Uterus (tissue), 7 donors: ENCODE measurements around a stretch of chr6.

GRCh38 chr6:33777225-33777675, 11.7 kb downstream of the LEMD2 start:
- PRO-cap, 4 experiments, result no peak in any of the 4 experiments
- RAMPAGE, long total RNA, 2 experiments, result no peak in any of the 2 experiments
- RRBS, result 67% methylated on average over 1 of the region's 10 CpGs

DNA sequence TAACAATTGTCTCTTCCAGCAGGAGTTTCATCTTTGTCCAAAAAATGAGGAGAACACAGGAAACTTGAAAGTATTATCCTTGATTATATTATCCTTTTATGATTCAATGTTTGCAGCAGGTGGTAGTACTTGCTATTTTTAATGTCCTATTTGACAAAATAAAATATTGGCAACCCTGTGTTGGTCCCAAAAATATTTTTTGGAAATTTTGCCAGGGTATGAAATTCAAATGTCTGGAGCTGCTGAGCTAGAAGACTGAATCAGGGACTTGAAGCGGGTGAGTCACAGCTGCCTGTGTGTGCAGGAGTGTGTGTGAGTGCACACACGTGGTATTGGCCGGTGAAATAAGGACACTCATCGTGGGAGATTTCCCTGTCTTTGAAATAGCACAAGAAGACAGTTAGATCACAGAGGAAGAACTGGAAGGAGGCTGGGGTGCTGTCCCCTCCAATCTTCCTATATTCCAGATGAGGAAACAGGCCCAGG, 123.7 kb upstream of the MLN start:
- PRO-cap, 4 experiments, result peak in 3 of 4 experiments; most common plus-strand start position 410 of the sequence (in 3); most common minus-strand start position 262 of the sequence (in 1)
- RAMPAGE, long total RNA, 2 experiments, result no peak in any of the 2 experiments
- RRBS, result no CpG with 5 or more reads among the region's 4 CpGs

DNA sequence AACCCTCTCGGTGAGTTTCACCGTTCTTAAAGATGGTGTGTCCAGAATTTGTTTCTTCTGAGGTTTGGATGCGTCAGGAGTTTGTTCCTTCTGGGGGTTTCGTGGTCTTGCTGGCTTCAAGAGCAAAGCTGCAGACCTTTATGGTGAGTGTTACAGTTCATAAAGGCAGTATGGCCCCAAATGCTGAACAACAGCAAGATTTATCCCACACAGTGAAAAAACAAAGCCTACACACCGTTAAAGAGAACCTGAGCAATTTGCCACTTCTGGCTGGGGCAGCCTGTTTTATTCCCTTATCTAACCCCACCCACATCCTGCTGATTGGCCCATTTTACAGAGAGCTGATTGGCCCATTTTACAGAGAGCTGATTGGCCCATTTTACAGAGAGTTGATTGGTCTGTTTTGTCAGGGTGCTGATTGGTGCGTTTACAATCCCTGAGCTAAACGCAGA, 129.4 kb downstream of the GRM4 start:
- PRO-cap, 4 experiments, result no peak in any of the 4 experiments
- RAMPAGE, long total RNA, 2 experiments, result no peak in any of the 2 experiments
- RRBS, result no CpG with 5 or more reads among the region's 7 CpGs

DNA sequence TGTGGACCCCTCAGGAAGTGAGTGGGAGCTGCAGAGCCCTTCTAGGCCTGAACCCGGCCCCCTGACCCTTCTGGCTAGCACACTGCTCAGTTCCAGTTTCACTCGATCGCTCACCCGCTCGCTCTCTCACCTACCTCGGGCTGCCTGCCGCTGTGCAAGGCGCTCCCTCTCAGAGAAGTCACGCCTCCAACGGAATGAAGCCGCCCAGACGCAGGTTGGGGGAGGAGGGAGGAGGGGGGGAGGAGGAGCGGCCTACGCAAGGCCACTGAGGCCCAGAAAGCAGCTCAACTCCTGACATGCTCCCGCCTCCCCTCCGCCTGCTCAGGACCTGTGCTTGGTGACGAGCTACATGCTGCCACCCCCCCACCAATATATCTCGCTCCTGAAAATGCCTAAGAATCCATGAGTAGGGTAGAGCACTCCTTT, 3.3 kb downstream of the GRM4 start:
- PRO-cap, 4 experiments, result no peak in any of the 4 experiments
- RAMPAGE, long total RNA, 2 experiments, result no peak in any of the 2 experiments
- RRBS, result no CpG with 5 or more reads among the region's 18 CpGs

DNA sequence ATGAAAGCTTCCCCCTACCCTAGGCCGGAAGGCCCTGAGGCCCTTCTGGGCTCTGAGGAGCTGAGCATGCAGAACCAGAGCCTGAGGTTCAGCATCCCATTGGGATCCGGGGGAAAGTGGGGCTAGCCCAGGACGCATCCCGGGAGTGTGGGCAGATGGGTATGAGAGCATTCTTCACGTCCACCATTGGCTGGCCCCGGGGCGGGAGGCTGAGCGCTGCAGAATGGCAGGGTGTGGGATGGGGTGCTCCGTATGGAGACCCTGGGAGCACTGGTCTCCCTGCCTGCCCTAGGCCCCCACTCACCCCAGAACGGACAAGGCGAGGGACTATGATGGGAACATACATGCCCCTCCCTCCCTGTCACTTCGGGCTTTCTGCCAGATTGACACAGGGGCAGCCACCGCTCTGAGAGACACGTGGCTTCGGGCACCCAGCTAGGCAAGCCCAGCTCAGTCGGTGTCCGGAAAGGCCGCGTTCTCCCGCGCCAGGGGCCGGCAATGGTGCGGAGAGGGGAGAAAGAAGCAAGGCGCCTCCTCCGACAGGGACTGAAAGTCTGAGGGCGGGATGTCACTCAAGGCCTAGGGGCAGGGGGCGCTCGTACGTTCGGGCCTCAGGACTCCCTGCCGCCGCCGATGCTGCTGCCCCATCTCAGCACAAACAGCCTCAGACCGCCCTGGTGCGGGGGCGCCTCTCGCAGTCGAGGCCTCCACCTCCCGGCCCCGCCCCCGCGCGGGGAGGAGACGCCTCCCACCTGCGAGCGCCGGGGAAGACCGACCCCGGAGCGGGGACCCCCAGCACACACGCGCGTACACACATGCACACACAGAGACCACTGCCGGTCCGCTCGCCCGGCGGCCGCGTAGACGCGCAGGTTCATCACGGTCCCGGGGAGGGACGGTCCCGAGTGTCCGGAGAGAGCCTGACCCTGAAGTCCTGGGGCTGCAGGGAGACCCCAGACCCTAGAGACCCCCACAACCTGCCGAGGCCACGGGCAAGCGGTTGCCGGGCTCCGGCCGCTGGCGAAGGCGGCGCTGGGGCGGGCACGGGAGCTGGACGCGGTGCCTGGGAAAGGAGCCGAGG, 2.0 kb downstream of the GRM4 start:
- PRO-cap, 4 experiments, result no peak in any of the 4 experiments
- RAMPAGE, long total RNA, 2 experiments, result no peak in any of the 2 experiments
- RRBS, result 3% methylated on average over 40 of the region's 81 CpGs

DNA sequence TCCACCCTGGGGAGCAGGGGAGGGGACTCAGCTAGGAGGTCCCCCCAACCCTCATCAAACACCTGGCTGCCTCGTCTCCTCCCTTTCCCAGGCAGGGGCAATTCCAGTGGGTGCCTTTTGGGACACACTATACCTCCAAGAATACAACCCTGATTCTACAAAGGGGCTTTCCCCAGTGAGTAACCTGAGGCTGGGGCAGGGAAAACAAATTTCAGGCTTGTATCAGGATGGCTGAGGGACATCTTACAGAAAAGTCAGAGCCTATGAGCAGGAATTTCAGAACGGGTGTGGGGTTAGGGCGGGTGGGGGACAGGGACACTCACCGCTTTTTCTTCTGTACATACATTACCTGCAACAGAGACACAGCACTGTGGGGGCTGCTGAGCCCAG, 1.7 kb downstream of the SMIM29 start:
- PRO-cap, 4 experiments, result no peak in any of the 4 experiments
- RAMPAGE, long total RNA, 2 experiments, result no peak in any of the 2 experiments
- RRBS, result no CpG with 5 or more reads among the region's 4 CpGs

DNA sequence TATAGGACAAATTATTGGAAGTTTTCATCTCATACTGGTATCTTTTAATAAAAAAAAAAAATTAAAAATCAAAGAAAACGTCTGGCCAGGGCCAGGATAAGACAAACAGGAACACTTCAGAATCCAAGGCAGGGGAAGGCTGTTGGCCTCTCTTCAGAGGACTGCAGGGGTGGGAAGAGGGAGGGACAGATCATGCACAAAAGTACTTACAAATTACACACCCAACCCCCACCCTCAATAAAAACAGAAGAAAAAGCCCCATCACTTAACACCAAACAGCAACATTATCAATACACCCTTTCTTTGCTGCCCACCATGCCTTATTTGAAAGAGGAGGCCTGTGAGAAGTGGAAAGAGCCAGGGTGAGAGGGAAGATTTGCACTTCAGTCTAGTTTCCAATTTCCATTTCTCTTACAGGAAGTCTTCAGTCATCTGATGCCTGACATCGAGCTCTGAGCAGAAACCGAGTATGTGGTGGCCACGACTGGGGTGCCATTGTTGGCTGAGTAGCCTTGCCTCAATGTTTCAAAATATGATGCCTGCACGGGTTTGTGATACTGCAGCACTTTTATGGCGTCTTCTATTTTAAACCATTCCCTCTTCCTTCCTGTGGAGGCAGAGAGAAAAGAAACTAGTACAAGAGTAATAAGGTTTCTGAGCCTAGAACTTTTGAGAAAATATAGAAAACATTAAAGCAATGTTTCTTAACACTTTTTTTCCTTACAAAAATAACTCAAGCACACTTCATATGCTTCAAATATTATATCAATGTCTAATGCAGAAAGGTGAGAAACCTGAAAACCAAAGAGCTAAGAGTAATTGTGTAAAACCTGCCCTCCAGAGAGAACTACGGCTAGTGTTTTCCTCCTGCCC, 39.8 kb upstream of the SMIM29 start:
- PRO-cap, 4 experiments, result no peak in any of the 4 experiments
- RAMPAGE, long total RNA, 2 experiments, result no peak in any of the 2 experiments
- RRBS, result no CpG with 5 or more reads among the region's 7 CpGs

GRCh38 chr6:34301307-34302171, 52.7 kb upstream of the SMIM29 start:
- PRO-cap, 4 experiments, result no peak in any of the 4 experiments
- RAMPAGE, long total RNA, 2 experiments, result no peak in any of the 2 experiments
- RRBS, result no CpG with 5 or more reads among the region's 3 CpGs

DNA sequence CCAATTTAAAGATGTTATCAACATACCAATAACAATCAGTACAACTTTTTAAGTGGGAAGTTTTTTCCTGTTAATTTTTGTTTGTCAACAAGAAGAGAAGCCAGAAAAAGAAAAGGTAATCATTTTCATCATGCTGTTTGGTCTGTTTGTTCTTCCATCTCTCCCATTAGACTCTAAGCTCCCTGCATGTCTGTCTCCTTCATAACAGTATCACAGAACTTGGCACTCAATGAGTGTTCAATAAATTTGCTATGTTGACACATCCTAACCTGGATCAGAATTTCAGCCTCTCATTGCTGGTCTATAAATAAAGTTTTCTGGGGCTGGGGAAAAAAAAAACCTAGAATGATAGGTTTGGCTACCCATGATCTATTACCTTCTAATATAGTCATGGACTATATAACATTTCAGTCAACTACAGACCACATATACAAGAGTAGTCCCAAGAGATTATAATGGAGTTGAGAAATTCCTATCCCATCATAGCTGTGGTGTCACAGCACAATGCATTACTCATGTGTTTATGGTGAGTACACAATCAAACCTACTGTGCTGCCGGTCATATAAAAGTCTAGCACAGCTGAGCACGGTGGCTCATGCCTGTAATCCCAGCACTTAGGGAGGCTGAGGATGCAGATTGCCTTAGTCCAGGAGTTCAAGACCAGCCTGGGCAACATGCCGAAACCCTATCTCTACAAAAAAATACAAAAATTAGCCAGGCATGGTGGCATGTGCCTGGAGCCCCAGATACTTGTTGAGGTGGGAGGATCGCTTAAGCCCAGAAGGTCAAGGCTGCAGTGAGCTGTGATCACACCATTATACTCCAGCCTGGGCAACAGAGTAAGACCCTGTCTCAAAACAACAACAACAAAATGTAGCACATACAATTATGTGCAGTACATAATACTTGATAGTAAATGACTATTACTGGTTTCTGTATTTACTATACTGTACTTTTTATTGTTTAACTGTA, 5.9 kb downstream of the NUDT3 start:
- PRO-cap, 4 experiments, result no peak in any of the 4 experiments
- RAMPAGE, long total RNA, 2 experiments, result no peak in any of the 2 experiments
- RRBS, result no CpG with 5 or more reads among the region's 4 CpGs

- PRO-cap, 4 experiments, result no peak in any of the 4 experiments
- RAMPAGE, long total RNA, 2 experiments, result no peak in any of the 2 experiments
- RRBS, result 52% methylated on average over 3 of the region's 7 CpGs
Observed at GRCh38 chr6:34393577-34394076, 1.2 kb upstream of the NUDT3 start.

GRCh38 chr6:34424493-34424871, 1.4 kb downstream of the RPS10 start:
- PRO-cap, 4 experiments, result no peak in any of the 4 experiments
- RAMPAGE, long total RNA, 2 experiments, result no peak in any of the 2 experiments
- RRBS, result no CpG with 5 or more reads among the region's 9 CpGs

DNA sequence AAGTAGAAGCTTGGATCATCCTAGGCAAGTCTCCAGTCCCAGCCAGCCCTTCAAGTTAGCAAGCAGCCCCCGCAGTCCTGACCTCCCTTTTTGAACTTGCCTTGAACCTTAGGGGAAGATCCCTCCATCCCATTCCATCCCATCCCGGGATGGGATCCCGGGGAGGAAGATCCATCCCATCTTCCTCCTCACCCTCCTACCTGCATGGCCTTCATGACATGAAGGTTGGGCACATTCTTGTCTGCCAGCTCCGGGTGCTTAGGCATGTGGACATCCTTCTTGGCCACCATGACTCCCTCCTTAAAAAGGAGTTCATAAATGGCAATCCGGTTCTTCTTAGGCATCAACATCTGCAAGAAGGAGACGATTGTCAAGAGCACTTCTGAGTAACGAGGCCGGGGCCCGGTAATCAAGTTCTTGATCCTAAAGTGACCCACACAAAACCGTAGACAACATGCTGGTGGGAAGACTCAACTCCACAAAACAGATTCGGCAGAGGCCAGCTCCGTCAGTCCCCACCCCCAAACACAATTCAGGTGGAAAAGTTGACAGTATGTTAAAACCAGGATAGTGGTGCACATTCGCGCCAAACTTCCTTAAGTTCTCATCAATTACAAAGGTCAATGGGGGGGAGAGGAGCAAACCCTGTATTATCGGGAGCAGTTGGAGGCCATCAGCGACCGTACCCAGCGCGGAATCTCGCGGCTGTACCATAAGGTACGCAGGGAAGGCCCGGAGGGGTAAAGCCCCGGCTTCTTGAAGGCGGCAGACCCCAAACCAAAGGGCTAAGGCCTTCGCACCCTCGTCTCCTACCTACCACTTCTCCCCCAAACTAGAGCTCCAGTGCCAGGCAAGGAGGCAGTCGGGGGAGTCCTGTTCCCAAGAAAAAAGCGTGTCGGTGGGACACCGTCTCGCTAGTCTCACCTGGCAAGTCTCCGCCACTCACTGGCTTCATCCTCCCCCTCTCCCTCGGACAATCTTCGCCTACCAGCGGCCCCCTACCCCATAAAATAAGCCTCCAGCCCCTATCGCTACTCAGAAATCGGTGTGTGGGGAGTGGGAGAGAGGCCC, 662 bp downstream of the RPS10 start:
- PRO-cap, 4 experiments, result no peak in any of the 4 experiments
- RAMPAGE, long total RNA, 2 experiments, result no peak in any of the 2 experiments
- RRBS, result 11% methylated on average over 5 of the region's 38 CpGs

DNA sequence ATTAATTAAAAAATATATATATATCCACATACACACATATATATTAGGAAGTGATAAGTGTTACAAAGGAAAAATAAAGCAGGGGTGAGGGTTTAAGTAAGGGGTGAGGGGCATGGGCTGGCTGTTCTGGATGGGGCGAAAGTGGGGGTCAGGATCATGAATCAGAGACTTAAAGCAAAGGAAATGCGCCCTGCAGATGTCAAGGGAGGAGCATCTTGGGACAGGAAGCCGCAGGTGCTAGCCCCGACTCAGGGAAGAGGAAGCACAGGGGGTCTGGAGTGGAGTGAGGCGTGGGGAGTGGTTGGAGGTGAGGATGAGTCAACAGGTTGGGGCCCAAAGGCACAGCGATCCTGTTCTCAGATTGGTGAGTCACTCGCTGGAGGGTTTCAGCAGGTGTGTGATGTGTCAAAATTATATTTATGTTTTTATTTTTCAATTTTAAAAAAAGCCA, 18.9 kb downstream of the PACSIN1 start:
- PRO-cap, 4 experiments, result no peak in any of the 4 experiments
- RAMPAGE, long total RNA, 2 experiments, result no peak in any of the 2 experiments
- RRBS, result no CpG with 5 or more reads among the region's 7 CpGs

DNA sequence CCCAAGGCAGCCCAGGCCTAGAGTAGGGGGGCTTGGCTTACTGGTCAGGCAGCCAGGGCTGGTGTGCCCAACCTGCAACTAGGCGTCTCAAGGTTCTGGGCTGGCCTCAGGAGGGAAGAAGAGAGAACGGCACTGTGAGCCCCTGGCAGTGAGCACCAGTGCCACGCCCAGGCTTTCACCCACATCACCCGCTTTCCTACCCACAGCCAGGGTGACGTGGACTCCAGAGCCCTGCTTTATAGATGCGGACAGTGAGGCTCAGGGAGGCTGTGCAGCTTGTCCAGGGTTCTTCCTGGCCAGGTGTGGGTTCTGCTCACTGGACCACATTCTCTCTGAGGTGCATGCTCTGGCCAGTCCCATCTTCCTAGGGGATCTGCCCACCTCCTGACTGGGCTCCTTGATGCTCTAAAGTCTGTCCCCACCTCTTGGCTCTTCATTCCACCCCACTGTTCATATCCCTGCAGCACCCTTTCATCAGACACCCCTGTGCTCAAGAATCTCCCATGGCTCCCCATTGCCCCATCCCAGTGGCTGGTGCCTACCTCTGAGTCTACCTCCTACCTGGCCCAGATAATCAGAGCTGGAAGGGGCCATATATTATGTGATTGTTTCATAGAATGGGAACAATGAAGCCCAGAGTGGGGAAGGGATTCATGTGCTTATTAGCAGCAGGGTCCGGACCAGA, 8.0 kb downstream of the SPDEF start:
- PRO-cap, 4 experiments, result no peak in any of the 4 experiments
- RAMPAGE, long total RNA, 2 experiments, result no peak in any of the 2 experiments
- RRBS, result no CpG with 5 or more reads among the region's 7 CpGs

DNA sequence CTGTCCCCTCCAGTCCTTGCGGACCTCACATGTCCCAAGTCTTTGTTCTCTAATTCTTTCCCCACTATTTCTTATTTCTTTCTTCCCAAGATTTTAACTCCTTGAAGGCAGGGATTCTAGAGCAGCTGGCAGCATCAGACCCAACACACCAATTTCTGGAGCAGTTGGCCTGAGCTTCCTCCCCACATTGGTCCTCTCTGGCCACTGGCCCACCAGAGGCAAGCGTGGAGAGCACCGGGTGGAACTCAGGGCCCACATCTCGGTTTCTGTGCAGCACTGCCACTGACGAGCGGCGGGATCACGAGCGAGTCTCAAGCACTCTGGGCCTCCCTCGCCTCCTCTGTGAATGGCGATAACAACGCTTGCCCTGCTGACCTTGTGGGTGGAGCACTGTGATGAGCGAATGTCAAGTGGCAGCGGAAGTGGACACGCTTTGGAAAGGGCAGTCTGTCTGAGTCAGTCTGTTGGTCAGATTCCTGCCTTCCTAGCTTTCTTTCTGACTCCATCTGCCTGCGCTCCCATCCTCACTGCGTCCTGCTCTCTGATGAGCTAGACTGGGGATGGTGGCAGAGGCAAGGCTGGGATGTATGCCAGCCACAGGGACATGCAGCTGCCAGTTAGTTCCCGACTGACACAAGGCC, 4.3 kb upstream of the SPDEF start:
- PRO-cap, 4 experiments, result no peak in any of the 4 experiments
- RAMPAGE, long total RNA, 2 experiments, result no peak in any of the 2 experiments
- RRBS, result no CpG with 5 or more reads among the region's 18 CpGs

DNA sequence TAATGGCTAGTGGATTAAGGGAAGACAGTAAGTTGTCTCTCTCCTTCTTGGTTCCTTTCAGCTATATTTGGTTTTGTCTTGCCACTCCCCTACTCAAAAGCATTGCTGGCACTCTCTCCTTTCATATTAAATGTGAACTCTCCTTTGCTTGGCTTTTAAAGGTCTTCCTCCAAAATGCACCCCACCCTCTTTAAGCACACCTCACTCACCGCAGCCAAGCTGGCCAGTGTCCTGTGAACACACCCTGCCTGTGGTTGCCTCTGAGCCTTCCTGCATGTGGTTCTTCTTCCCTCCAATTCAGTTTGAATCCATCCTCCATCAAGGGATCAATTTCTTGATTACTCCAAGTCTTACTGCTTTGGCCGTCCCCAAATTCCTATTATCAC, 41.5 kb upstream of the SPDEF start:
- PRO-cap, 4 experiments, result no peak in any of the 4 experiments
- RAMPAGE, long total RNA, 2 experiments, result no peak in any of the 2 experiments
- RRBS, result no CpG with 5 or more reads among the region's 2 CpGs

- PRO-cap, 4 experiments, result no peak in any of the 4 experiments
- RAMPAGE, long total RNA, 2 experiments, result no peak in any of the 2 experiments
- RRBS, result no CpG with 5 or more reads among the region's 8 CpGs
Observed at GRCh38 chr6:34671847-34672463, 24.6 kb downstream of the ILRUN start.

DNA sequence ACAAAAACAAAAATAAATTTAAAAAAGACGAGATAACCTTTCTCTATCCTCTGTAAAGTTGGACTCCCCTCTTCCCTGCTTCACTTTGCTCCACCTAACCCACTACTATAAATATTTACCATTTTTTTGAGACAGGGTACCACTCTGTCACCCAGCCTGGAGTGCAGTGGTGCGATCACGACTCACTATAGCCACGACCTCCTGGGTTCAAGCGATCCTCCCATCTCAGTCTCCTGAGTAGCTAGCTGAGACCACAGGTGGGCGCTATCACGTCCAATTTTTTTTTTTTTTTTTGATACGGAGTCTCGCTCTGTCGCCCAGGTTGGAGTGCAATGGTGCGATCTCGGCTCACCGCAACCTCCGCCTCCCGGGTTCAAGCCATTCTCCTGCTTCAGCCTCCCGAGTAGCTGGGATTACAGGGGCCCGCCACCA, 880 bp upstream of the SNRPC start:
- PRO-cap, 4 experiments, result no peak in any of the 4 experiments
- RAMPAGE, long total RNA, 2 experiments, result no peak in any of the 2 experiments
- RRBS, result no CpG with 5 or more reads among the region's 17 CpGs

DNA sequence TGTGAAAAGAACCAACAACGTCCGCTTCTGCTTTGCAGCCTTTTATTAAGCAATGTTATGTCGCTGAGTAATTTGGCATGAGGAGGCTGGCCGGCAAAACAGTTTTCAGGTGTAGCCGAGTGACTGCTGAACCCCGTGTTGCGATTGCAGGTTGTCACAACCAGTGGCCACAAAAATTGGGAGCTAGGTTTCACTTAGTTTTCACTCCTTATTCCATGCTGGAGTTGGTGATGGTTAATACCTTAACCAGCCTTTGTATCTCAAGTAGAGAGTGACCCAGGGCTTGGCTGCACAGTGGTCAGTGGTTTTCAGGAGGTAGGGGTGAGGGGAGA, 1.2 kb downstream of the BLTP3A start:
- PRO-cap, 4 experiments, result peak in 2 of 4 experiments; most common plus-strand start position 70 of the sequence (in 1)
- RAMPAGE, long total RNA, 2 experiments, result no peak in any of the 2 experiments
- RRBS, result no CpG with 5 or more reads among the region's 7 CpGs

- PRO-cap, 4 experiments, result no peak in any of the 4 experiments
- RAMPAGE, long total RNA, 2 experiments, result start-site peak on the plus strand in 1 of 2 experiments, at chr6:35026318-35026373 at its widest, 5 reads per replicate
- RRBS, result no CpG with 5 or more reads among the region's 6 CpGs
Observed at GRCh38 chr6:35026122-35026681, 114.9 kb downstream of the TCP11 start.